Epithelial cell of proximal tubule (primary cell): Measurements from ENCODE around the gene LRIG3.

GRCh38 chr12:57609649-57610747, 1.2 kb upstream of the ARHGEF25 start:
- RAMPAGE, long total RNA: no peak
- RRBS: 39% methylated on average over 5 of the region's 48 CpGs

- RAMPAGE, long total RNA: no peak
- RRBS: 5% methylated on average over 47 of the region's 87 CpGs
These were observed 922 bp downstream of the B4GALNT1 start for GRCh38 chr12:57631699-57632858.

DNA sequence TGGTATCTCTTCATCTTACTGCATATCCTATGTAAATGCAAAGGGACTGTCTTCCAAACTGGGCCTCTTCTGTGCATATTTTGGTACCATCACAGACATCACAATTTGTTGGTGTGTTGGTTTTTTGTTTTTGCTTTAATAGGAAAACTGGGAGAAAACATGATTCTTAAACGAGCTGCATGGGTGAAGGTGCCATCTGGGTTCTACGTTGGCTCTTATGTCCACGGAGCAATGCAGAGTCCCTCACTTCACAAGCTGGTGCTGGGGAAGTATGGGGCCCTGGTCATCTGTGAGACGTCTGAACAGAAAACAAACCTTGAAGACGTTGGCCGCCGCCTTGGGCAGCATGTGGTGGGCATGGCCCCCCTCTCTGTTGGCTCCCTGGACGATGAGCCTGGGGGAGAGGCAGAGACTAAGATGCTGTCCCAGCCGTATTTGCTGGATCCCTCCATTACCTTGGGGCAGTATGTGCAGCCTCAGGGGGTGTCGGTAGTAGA, 13.5 kb downstream of the TSFM start:
- RAMPAGE, long total RNA: no peak
- RRBS: no CpG with 5 or more reads among the region's 10 CpGs

GRCh38 chr12:57887957-57888454, 41.5 kb upstream of the CTDSP2 start:
- RAMPAGE, long total RNA: no peak
- RRBS: no CpG with 5 or more reads among the region's 10 CpGs

DNA sequence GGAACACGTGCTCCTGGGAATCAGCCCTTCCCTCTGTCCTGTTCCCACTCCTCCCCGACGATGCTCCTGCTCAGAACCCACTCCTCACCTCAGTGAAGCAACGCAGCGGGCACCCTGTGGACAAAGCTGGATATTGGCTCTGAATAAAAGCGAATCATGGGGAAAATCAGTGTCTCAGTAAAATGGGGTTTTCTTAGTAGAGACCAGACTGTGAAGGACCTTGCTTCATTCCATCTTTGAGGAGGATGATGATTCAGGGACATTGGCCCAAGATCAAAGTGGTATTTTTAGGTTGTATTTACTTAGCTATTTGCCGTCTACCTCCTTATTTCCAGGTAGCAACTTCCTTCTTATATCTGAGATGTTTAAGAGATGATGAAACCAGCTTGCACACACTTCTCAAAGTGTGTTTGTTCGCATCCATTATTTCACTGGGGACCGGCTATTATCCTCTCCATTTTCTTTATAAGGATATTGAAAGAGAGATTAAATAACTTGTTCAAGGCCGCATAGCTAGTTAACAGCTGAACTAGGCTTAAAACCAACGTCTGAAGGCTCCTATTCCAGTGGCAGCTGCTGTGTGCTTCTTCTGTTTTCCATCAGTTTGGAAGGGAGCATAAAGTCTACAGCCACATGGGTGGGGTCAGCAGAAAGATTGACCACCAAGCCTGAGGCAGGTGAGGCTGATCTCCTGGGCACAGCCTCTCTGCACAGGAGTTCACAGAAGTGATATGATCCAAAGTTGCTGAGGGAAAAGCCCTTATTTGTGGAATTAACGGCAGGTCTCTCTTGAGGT, 44.0 kb upstream of the CTDSP2 start:
- RAMPAGE, long total RNA: no peak
- RRBS: no CpG with 5 or more reads among the region's 12 CpGs

- RAMPAGE, long total RNA: no peak
- RRBS: no CpG with 5 or more reads among the region's 11 CpGs
These were observed 36.1 kb upstream of the ATP23 start for GRCh38 chr12:57905271-57905743.

DNA sequence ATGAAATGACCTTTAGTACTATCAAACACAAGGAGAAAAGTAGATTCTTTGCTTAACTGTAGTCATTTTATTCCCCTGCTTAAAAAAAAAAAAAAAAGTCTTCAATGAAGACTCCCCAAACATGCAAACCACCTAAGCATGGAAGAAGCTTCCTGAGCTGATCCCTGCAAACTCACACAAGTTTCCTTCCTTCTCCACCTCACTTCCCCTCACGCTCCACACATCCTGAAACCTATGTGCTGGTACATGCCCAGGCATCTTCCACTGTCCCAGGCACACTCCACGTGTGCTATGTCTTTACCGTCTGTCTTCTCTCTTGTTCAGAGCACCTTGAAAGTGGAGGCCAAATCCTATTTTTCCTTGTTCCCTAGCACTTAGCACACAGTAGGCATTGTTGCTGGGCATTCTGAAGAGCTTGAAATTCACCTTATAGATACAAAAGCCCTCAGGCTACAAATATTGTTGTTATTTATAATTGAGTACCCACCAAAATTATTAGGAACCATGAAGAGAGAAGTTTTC, 13.4 kb downstream of the LRIG3 start:
- RAMPAGE, long total RNA: no peak
- RRBS: no CpG with 5 or more reads among the region's 3 CpGs

- RAMPAGE, long total RNA: no peak
- RRBS: no CpG with 5 or more reads among the region's 5 CpGs
These were observed 7.3 kb downstream of the LRIG3 start for GRCh38 chr12:58912873-58913523.

DNA sequence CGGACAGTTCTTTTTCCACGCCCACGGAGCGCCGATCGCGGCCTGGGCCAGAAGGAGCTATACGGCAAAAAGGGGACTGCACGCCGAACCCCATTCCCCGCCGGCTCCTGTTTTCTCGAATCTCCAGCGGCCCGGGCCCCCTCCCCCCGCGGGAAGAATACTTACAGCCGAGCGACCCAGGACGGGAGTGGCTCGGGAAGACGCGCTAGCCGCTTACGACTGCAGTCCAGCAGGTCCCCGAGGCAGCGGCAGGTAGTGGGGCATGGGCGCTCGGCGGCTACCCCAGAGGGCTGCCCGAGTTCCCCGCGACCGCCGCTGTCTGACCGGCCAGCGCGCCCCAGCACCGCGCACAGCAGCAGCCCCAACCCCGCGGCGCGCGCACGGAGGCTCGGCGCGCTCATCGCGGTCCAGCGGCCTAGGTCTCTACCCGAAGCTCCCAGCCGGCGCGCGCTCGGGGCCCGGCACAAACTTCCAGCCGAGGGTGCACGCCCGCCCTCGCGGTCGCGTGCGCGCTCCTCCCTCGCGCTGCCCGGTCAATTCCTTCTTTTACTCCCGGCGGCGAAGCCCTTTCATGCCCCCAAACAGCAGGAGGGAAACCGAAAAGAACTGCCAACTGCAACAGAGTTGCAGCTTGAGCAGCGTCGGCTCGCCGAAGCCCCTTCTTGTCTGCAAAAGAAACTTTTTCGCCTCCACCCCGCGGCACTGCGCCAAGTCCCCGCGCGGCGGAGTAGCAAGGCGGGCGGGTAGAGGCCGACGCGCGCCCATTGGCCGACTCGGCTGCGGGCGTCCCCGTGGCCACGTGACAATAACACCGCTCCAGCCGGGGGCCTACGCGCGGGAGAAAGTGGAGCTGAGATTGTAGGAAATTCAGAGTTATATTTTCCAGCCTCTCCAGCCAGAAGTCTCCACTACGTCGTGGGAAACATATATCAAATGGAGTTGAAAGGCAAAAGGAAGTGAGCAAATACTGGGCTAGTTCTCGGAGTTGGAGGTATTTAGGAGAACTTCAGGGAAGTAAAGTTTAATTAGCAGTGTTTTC, at the start of gene LRIG3:
Gene LRIG3, minus strand, starts transcription at position 670 of the 1,039 bp plus-strand sequence.
- RAMPAGE, long total RNA: no peak
- RRBS: 1% methylated on average over 26 of the region's 107 CpGs

DNA sequence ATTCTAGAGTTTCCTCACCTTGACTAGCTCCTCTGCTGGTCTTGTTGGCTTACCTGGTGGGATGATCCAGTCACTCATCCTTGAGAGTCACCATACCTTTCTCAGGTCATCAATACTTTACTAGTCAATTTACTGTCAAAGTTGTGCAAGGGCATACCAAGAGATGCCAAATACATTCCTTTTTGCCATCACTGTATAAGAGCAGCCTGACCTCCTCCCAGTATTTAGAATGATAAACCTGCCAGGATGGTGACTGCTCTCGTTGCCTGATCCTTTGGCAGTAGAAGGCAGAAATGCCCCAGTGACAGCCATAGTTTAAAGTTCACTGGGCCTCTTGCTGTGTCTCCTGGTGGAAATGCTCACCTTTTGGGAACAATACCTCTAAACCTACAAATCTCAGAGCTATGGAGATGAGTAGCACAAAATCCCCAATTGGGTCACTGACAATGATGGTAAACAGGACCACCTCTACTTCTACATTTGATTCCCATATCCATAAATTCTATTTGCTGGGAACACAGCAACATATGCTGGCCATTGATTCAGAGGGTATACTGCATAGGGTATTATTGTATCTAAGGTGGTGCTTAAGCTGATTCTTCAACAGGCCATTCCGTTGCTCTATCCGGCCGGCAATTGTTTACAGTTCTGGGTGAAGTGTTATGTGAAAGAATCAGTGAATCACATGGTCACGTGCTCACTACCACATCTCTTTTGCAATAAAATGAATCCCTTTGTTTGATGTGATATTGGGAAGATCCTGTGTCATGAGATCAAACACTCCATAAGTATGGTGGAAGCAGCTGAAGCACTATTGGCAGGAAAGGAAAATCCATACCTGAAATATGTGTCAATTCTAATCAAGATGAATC, 7.9 kb upstream of the USP15 start:
- RAMPAGE, long total RNA: no peak
- RRBS: no CpG with 5 or more reads among the region's 5 CpGs

GRCh38 chr12:62277205-62277877, 17.1 kb downstream of the USP15 start:
- RAMPAGE, long total RNA: no peak
- RRBS: no CpG with 5 or more reads among the region's 4 CpGs

DNA sequence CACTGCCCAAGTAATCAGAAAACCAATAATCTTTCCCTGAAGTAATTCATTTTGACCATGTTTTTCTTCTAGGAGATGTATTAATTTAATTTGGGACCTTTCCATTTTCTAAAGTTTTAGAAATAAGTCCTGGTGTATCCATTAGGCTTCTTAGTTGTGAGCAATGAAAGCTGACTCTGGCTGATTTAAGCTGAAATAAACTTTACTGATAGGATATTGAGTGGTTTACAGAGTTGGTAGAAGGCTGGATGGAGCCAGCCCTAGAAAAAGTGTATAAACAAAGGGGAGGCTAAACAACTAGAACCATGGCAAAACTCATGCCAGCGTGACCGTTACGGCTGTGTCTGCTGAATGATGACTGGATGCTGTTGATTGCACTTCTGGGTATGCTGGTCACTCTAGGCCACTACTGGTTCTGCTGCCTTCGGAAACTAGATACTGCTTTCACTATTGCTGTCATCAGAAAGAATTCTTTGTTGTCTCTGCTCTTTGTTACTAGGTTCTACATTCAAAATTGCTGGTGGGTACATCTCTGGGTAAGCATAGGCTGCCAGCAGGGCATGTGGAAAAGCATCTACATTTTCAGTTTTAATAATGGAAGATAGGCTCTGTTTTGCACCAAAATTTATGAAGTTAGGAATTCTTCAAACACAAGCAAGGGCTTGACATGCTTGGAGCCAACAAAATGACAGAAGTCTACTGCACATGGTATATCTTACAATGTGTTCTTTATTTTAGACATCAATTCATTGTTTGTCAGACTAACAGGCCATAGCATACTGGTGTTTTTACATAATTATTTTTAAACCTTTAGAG, 15.2 kb downstream of the MON2 start:
- RAMPAGE, long total RNA: no peak
- RRBS: no CpG with 5 or more reads among the region's 4 CpGs

GRCh38 chr12:62555951-62556755, 89.5 kb downstream of the MON2 start:
- RAMPAGE, long total RNA: no peak
- RRBS: no CpG with 5 or more reads among the region's 11 CpGs

DNA sequence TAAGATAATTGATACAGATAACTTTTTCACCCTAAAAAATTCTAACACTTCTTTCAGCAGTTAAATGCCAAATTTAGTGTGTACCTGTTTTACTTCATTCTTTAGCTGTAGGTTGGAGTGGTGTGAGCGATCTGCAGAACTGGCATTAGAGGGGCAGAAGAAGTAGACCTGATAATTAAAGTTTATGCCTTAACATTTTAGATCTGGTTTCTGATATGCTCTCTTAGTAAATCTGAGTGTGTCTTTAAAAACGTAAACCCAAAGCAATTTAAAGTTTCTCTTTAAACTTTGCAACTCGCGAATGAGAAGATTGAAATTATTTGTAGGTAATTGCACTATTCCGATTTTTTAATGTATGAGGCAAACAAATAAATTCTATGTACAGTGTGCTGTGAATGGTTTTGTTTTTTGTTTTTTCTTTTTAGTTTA, 137.4 kb downstream of the MON2 start:
- RAMPAGE, long total RNA: no peak
- RRBS: no CpG with 5 or more reads among the region's 5 CpGs

- RAMPAGE, long total RNA: no peak
- RRBS: no CpG with 5 or more reads among the region's 9 CpGs
These were observed 117.2 kb downstream of the PPM1H start for GRCh38 chr12:62817514-62818406.

GRCh38 chr12:62934223-62934814, 631 bp downstream of the PPM1H start:
- RAMPAGE, long total RNA: no peak
- RRBS: 1% methylated on average over 25 of the region's 50 CpGs

- RAMPAGE, long total RNA: no peak
- RRBS: 3% methylated on average over 12 of the region's 30 CpGs
These were observed 561 bp upstream of the AVPR1A start for GRCh38 chr12:63151449-63152075.

DNA sequence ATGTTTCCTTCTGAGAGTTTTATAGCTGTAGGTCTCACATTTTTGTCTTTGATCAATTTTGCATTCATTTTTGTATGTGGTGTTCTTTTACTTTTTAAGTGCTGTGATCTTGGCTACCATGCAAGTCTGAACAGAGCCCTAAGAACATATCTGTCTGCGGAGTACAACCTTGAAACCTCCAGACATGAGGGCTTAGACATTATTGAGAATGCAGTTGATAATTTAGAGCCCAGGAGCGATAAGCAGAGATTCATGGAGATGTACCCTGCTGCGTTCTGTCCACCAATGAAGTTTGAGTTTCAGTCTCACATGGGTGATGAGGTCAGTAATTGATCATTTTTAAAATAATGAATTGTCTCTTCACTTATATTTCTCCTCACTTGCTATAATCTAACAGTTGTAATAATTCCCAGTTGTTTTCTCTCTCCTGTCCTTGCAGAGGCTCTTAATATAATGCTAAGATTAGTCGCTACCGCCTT, 159.2 kb downstream of the KICS2 start:
- RAMPAGE, long total RNA: no peak
- RRBS: no CpG with 5 or more reads among the region's 5 CpGs

DNA sequence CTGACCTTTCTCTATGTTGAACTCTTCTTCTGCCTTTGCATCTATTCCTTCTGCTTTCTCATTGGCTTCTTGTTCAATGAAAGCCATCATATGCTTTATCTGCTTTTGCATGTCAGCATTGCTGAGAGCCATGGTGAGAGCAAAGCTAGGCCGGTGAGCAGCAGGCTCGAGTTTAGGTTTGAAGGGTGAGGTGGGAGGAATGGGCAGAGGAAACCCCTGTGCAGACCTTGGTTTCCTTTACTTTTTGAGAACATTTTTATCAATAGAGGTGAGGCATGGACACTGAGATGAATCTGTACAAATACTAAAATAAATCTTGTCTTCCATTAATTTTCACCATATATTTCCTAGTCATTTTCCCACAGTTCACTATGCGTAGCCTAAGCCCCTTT, 51.9 kb downstream of the C12orf56 start:
- RAMPAGE, long total RNA: no peak
- RRBS: no CpG with 5 or more reads among the region's 3 CpGs

DNA sequence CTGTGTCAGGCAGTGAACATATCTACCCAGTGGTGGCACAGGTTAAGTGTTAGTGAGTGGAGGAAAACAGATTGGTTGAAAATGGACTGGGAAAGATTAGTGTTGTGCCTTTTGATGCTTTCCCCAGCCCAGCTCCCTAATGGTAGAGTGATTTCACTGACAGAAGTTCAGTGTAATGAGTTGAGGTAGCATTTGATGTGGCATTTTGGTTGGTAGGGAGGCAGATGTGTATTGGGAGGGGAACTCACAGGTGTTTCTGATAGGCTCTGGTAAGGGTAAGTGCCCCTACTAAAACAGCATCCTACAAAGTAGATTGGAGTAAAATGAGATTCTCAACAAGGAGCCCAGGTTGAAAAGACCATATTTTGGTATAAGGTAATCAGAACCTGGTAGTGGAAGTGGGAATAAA, 4.2 kb downstream of the TBK1 start:
- RAMPAGE, long total RNA: no peak